Endothelial cell of umbilical vein (primary cell): ENCODE measurements around the gene GADD45G.

- PRO-cap = no peak
CAGE:
- cytosol, long polyA minus RNA = no peak
- cytosol, long polyA plus RNA = no peak
- long polyA plus RNA = no peak
- nucleus, long polyA minus RNA = no peak
- nucleus, long polyA plus RNA = no peak
Observed at GRCh38 chr9:87554190-87555378, 56.9 kb downstream of the DAPK1 start.

DNA sequence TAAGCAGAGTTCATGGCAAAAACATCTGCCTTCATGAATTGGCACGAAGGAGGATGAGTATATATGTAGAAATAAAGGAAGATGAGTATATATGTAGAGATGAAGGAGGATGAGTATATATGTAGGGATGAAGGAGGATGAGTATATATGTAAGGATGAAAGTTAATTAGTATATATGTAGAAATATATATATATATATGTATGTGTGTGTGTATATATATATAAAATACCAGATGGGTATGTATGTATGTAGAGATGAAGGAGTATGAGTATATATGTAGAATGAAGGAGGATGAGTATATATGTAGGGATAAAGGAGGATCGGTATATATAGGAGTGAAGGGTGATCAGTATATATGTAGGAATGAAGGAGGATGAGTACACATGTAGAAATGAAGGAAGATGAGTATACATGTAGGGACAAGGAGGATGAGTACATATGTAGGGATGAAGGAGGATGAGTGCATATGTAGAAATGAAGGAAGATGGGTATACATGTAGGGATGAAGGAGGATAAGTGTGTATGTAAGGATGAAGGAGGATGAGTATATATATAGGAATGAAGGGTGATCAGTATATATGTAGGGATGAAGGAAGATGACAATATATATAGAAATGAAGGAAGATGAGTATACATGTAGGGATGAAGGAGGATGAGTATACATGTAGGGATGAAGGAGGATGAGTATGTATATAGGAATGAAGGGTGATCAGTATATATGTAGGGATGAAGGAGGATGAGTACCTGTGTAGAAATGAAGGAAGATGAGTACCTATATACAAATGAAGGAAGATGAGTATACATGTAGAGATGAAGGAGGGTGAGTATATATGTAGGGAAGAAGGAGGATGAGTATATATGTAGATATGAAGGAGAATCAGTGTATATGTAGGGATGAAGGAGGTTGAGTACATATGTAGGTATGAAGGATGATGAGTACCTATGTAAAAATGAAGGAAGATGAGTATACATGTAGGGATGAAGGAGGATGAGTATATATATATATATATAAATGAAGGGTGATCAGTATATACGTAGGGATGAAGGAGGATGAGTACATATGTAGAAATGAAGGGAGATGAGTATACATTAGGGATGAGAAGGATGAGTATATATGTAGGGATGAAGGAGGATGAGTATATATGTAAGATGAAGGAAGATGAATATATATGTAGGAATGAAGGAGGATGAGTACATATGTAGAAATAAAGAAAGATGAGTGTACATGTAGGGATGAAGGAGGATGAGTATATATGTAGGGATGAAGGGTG is 93.6 kb upstream of the CTSL start:
- PRO-cap = no peak
CAGE:
- cytosol, long polyA minus RNA = no peak
- cytosol, long polyA plus RNA = no peak
- long polyA plus RNA = no peak
- nucleus, long polyA minus RNA = no peak
- nucleus, long polyA plus RNA = no peak

DNA sequence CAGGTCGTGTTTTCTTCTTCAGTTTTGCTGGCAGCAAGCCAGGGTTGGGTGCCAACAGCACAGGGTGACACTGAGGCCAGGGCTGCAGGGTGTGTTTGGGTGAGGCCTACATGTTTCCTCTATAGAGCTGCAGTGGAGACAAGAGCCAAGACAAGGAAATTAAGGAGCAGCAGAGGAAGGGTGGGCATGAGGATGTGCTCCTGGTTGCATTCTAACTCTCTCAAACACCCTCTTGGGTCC is 52.3 kb downstream of the NXNL2 start:
- PRO-cap = no peak
CAGE:
- cytosol, long polyA minus RNA = no peak
- cytosol, long polyA plus RNA = no peak
- long polyA plus RNA = no peak
- nucleus, long polyA minus RNA = no peak
- nucleus, long polyA plus RNA = no peak

GRCh38 chr9:88604585-88605121 is 69.7 kb downstream of the NXNL2 start:
- PRO-cap = no peak
CAGE:
- cytosol, long polyA minus RNA = no peak
- cytosol, long polyA plus RNA = no peak
- long polyA plus RNA = no peak
- nucleus, long polyA minus RNA = no peak
- nucleus, long polyA plus RNA = no peak

GRCh38 chr9:89178916-89179558 is 419 bp upstream of the SHC3 start:
- PRO-cap = no peak
CAGE:
- cytosol, long polyA minus RNA = no peak
- cytosol, long polyA plus RNA = no peak
- long polyA plus RNA = no peak
- nucleus, long polyA minus RNA = no peak
- nucleus, long polyA plus RNA = no peak

- PRO-cap = bidirectional peak, plus-strand start at chr9:89180186, minus-strand start at chr9:89180089
CAGE:
- cytosol, long polyA minus RNA = no peak
- cytosol, long polyA plus RNA = no peak
- long polyA plus RNA = no peak
- nucleus, long polyA minus RNA = start-site peak on the minus strand at chr9:89180039-89180097, 39 reads
- nucleus, long polyA plus RNA = no peak
Observed at GRCh38 chr9:89179559-89180234, 1.1 kb upstream of the SHC3 start.

GRCh38 chr9:89402660-89403416 is 84.5 kb downstream of the SECISBP2 start:
- PRO-cap = no peak
CAGE:
- cytosol, long polyA minus RNA = no peak
- cytosol, long polyA plus RNA = no peak
- long polyA plus RNA = no peak
- nucleus, long polyA minus RNA = no peak
- nucleus, long polyA plus RNA = no peak

GRCh38 chr9:89435188-89436095 is 62.5 kb downstream of the SEMA4D start:
- PRO-cap = no peak
CAGE:
- cytosol, long polyA minus RNA = no peak
- cytosol, long polyA plus RNA = no peak
- long polyA plus RNA = no peak
- nucleus, long polyA minus RNA = no peak
- nucleus, long polyA plus RNA = no peak

GRCh38 chr9:89604591-89605290 is at the start of gene GADD45G:
GADD45G (plus strand) TSS chr9:89605012.
- PRO-cap = unidirectional peak, plus-strand start at chr9:89605012
CAGE:
- cytosol, long polyA minus RNA = no peak
- cytosol, long polyA plus RNA = no peak
- long polyA plus RNA = no peak
- nucleus, long polyA minus RNA = no peak
- nucleus, long polyA plus RNA = no peak

GRCh38 chr9:89605291-89605624 is 446 bp downstream of the GADD45G start:
- PRO-cap = no peak
CAGE:
- cytosol, long polyA minus RNA = no peak
- cytosol, long polyA plus RNA = no peak
- long polyA plus RNA = no peak
- nucleus, long polyA minus RNA = no peak
- nucleus, long polyA plus RNA = no peak

DNA sequence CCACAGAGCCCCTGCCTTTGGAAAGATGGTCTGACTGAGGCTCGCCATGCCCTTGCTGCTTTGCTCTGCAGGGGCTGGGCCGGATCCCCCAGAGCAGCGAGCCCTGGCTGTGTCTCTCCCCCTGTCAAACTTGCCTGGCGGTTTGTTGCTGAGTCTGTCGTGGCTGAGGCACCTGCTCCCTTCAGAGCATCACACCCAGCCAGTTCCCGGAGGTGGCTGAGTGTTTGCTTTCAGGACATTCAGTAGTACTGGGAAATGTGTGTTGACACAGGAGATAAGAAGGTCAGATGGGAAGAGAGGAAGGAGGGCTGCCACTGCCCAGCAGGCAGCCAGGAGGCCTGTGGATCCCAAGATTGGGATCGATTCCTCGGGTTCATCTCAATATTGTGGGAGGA is 62.9 kb downstream of the GADD45G start:
- PRO-cap = no peak
CAGE:
- cytosol, long polyA minus RNA = no peak
- cytosol, long polyA plus RNA = no peak
- long polyA plus RNA = no peak
- nucleus, long polyA minus RNA = no peak
- nucleus, long polyA plus RNA = no peak

GRCh38 chr9:89750367-89750616 is 145.5 kb downstream of the GADD45G start:
- PRO-cap = no peak
CAGE:
- cytosol, long polyA minus RNA = no peak
- cytosol, long polyA plus RNA = no peak
- long polyA plus RNA = no peak
- nucleus, long polyA minus RNA = no peak
- nucleus, long polyA plus RNA = no peak

GRCh38 chr9:89886223-89886571 is 281.4 kb downstream of the GADD45G start:
- PRO-cap = no peak
CAGE:
- cytosol, long polyA minus RNA = no peak
- cytosol, long polyA plus RNA = no peak
- long polyA plus RNA = no peak
- nucleus, long polyA minus RNA = no peak
- nucleus, long polyA plus RNA = no peak

- PRO-cap = no peak
CAGE:
- cytosol, long polyA minus RNA = no peak
- cytosol, long polyA plus RNA = no peak
- long polyA plus RNA = no peak
- nucleus, long polyA minus RNA = no peak
- nucleus, long polyA plus RNA = no peak
Observed at GRCh38 chr9:89934987-89935316, 330.1 kb downstream of the GADD45G start.

DNA sequence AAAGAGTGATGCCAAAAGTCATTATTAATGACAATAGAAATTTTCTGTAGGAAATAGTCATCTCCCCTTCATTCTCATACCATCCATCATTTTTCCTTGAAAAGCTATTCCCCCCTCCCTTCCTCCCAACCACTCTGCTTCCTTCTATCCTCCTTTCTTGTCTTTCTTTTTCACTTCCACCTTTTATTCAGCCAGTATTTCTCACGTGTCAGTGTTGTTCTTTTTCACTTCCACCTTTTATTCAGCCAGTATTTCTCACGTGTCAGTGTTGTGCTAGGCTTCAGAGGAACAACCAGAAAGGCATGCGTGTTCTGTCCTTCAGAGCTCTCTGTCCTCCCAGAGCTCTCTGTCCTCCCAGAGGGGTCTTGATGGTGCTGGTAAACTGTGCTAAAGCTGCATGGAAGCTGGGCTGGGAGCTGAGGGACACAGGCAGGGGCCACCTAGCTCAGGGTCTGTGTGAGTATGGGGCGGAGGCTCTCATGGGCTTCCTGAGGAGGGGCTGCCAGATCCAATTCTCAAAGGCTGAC is 419.6 kb downstream of the GADD45G start:
- PRO-cap = no peak
CAGE:
- cytosol, long polyA minus RNA = no peak
- cytosol, long polyA plus RNA = no peak
- long polyA plus RNA = no peak
- nucleus, long polyA minus RNA = no peak
- nucleus, long polyA plus RNA = no peak

DNA sequence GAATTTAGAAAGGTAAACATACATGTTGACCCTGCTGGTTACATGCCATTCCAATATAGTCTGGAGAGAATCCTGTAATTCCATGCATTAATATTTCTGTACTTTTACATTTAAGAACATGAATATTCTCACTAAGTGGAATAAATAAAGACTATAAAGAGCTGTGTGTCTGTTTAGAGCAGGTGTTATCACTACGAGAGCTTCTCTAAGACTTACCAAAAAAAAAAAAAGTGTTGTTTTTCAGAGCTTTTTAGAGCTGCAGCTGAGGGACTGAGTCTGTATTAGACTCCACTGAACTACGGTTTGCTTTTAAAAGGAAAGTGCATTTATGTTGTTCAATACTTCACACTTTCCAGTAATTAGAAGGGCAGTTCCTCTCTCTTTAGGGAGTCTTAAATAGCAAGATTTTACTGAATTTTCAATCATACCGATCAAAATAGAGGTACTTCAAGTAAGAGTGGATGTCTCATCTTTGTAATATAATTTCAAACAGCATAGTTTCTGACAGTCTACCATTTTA is 2.2 kb downstream of the SYK start:
- PRO-cap = no peak
CAGE:
- cytosol, long polyA minus RNA = no peak
- cytosol, long polyA plus RNA = no peak
- long polyA plus RNA = no peak
- nucleus, long polyA minus RNA = no peak
- nucleus, long polyA plus RNA = no peak

DNA sequence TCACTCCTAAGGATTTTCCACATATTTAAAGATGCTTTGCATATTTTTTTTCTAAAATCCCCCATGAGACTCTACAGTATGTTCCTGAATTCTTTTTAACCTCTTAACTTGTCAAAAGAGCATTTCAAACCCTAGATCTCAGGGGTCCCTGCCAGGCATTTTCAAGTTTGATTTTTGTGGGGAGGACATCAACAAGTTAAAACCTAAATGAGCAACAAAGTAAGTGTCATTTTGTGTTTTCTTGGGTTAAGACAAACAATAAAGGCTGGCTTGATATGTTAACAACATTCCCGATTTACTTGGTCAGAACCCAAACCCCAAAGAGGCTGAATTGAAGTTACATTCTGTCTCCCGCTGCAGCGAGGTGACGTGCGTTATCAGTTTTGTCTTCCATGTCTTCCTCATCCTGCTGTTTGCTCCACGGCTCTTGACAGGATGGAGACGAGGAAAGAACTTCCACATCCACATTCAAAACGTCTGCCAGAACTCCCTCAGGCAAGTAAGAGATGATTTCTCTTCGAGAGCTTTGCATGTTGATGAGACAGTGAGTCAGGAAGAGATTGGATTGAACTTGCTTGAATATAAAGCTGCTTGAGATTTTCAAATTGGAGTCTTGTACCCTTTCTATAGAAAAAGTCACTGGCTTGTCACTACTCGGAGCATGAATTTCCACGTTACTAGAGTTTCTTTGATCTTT is 242.7 kb downstream of the AUH start:
- PRO-cap = no peak
CAGE:
- cytosol, long polyA minus RNA = no peak
- cytosol, long polyA plus RNA = no peak
- long polyA plus RNA = no peak
- nucleus, long polyA minus RNA = no peak
- nucleus, long polyA plus RNA = no peak

DNA sequence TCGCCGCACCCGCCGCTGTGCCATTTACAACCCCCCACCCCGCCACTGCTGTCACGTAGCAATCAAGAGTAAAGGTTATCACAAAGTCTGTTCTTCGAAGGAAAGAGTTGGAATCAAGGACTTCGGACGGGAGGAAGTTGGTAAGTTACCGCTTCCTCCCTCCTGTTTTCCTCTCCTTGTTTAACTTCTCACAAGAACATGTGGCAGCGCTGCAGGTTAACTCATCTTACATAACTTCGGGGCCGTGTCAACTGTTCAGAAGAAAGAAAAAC is 167.7 kb downstream of the AUH start:
- PRO-cap = no peak
CAGE:
- cytosol, long polyA minus RNA = no peak
- cytosol, long polyA plus RNA = no peak
- long polyA plus RNA = no peak
- nucleus, long polyA minus RNA = no peak
- nucleus, long polyA plus RNA = no peak

GRCh38 chr9:91291050-91291720 is 70.5 kb downstream of the AUH start:
- PRO-cap = no peak
CAGE:
- cytosol, long polyA minus RNA = no peak
- cytosol, long polyA plus RNA = no peak
- long polyA plus RNA = no peak
- nucleus, long polyA minus RNA = no peak
- nucleus, long polyA plus RNA = no peak

DNA sequence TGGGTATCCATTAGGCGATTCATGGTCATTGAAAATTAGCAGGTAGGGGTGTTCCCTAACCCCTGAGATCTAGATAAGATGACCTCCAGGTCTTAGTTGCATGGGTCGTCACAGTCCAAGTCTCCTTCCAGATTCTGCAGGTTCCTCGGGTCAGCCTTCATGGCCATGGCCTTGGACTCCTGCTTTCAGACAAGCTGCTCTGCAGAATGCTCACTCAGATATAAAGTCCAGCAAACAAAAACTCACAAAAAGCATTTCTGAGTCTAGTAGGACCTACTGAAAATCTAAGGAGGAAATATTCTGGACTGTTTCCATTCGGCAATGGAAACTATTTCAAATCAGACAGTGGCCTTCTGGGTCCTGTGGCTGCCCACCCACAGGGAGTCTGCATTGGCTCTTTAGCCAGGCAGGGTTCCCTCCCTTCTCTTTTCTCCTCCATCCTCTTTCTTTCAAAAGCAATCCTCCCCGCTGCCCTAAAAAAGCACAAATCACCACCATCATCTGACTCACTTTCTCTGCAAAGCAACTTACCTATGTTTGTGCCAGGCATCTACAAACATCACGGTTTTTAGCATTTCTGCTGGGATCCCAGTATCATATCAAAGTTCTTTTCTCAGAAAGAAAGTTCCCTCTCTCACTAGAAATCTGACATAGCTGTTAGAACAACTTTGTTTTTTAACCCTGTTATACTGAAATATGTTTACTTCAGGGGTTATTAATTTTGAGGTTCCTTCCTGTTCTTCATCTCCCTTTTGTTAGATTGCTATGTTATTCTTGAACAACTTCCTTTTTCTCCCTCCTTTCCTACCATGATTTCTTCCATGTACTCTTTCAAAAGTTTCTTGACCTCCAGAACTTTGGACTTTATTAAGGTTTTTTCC is 20.3 kb downstream of the NFIL3 start:
- PRO-cap = no peak
CAGE:
- cytosol, long polyA minus RNA = no peak
- cytosol, long polyA plus RNA = no peak
- long polyA plus RNA = no peak
- nucleus, long polyA minus RNA = no peak
- nucleus, long polyA plus RNA = no peak